ENCODE measurements around a stretch of chr7.

DNA sequence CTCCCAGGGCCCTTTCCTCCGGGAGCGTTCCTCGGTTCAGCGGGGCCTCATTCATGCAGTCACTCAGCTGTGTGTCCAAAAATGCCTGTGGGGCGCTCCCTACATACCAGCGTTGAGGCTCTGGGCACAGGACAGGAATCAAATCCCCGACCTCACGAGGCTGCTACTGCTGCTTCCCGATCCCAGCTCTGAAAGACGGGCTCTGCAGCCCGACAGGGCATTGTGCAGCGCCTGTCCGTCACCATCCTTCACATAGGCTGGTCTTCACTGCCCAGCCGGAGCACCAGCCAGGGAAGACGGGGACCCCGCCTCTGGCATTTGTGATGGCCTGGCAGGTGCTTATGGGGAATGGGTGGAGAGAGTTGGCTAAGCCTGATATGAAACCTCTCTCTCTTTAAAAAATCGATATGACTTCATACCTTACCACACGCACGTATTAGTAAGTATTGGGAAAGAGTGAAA is 110.0 kb upstream of the SHH start:
- RRBS: 5% methylated on average over 1 of the region's 19 CpGs

DNA sequence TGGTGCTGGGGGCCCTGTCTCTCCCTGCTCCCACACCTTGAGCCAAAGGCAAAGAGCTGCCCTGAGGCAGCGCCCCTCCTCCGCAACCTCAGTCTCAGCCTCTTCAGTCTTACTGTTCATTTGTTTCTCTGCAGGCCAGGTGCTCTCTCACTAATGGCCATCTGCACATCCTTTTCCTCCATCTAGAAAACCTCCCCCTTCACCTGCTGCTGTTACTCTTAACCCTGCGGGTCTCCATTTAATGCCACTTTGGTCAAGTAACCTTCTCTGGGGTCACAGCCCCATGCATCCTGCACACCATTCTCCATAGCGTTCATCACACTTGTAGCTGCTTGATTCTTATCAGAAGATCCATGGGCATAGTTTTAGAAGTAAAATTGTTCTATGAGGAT is 10.1 kb downstream of the RNF32 start:
- RRBS: no CpG with 5 or more reads among the region's 4 CpGs

DNA sequence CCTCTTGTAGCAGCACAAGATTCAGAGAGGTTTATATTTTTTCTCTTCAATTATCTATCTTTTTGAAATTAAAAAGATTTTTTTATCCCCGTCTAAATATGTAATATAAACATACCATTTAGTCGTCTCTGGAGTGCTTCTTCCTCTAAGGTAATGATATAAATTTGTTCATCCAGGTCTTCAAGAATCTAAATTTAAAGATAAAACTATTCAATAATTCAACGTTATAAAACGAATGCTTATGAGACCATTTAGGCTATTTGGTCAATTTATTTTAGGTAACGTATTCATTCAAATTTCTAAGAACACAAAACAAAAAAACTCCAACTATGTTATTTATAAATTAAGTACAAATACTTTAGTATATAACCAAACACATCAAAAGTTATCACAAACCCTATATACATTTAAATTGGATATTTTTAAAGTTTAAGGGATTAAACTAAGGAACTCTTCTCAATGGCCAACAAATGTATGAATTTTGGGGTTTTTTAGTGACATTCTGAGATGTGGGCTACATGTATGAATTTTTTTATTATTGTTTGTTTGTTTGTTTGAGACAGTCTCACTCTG is 115.8 kb downstream of the RNF32 start:
- RRBS: no CpG with 5 or more reads among the region's 5 CpGs

DNA sequence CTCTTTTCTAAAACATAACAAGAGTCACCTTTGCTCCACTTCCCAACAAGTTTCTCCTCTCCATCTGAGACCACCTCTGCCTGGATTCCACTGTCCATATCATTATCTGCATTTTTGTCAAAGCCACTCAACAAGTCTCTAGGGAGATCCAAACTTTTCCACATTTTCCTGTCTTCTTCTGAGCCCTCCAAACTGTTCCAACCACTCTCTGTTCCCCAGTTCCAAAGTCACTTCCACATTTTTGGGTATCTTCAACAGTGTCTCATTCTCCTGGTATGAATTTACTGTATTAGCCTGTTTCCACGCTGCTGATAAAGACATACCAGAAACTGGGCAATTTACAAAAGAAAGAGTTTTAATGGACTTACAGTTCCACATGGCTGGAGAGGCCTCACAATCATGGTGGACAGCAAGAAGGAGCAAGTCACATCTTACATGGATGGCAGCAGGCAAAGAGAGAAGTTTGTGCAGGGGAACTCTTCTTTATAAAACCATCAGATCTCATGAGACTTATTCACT is 31.1 kb downstream of the LMBR1 start:
- RRBS: no CpG with 5 or more reads among the region's 1 CpG

GRCh38 chr7:156895153-156895857 is 2.3 kb upstream of the LMBR1 start:
- RRBS: no CpG with 5 or more reads among the region's 5 CpGs

- RRBS: no CpG with 5 or more reads among the region's 27 CpGs
These were observed 15.9 kb upstream of the LMBR1 start for GRCh38 chr7:156908930-156909326.

DNA sequence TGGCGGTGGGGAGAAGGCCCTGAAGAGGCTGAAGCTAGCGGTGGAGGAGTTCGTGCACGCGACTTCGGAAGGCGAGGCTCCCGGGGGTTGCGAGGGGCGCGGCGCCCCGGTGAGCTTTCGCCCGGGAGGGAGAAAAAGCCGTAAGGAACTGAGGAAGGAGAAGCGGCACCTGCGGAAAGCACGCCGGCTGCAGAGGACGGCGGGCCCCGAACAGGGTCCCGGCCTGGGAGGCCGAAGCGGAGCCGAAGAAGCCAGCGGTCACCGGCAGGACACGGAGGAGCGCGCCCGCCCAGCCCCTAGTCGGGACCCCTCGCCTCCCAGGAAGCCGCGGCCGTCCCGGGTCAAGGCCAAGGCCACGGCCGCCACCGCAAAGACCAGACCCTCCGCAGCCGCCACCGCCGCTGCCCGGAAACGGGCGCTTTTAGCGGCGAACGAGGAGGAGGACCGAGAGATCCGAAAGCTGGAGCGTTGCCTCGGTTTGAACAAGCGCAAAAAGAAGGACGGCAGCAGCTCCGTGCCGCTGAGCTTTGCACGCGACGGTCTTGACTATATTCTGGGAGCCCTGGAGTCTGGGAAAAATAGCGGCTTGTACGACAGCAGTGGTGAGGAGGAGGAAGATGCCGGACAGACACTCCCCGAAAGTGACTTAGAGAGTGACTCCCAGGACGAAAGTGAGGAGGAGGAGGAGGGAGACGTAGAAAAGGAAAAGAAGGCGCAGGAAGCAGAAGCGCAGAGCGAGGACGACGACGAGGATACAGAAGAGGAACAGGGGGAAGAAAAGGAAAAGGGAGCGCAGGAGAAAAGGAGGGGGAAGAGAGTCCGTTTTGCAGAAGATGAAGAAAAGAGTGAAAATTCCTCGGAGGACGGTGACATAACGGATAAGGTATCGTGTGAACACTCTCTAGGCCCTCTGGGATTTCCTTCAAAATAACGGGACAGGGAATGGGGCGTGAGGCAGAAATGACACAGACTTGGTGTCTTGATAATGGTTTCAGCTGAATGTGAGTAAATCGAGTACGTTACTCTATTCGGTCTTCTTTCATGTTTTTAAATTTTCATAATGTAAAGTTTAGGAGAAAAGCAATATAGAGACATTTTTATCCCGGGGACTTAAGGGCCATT is 691 bp downstream of the NOM1 start:
- RRBS: 1% methylated on average over 25 of the region's 87 CpGs

GRCh38 chr7:157209677-157210477 is 71.2 kb downstream of the UBE3C start:
- RRBS: no CpG with 5 or more reads among the region's 11 CpGs

- RRBS: no CpG with 5 or more reads among the region's 7 CpGs
These were observed 51.0 kb upstream of the DNAJB6 start for GRCh38 chr7:157285845-157286233.

- RRBS: under 1% methylated on average over 13 of the region's 55 CpGs
These were observed 510 bp downstream of the DNAJB6 start for GRCh38 chr7:157337213-157337815.

DNA sequence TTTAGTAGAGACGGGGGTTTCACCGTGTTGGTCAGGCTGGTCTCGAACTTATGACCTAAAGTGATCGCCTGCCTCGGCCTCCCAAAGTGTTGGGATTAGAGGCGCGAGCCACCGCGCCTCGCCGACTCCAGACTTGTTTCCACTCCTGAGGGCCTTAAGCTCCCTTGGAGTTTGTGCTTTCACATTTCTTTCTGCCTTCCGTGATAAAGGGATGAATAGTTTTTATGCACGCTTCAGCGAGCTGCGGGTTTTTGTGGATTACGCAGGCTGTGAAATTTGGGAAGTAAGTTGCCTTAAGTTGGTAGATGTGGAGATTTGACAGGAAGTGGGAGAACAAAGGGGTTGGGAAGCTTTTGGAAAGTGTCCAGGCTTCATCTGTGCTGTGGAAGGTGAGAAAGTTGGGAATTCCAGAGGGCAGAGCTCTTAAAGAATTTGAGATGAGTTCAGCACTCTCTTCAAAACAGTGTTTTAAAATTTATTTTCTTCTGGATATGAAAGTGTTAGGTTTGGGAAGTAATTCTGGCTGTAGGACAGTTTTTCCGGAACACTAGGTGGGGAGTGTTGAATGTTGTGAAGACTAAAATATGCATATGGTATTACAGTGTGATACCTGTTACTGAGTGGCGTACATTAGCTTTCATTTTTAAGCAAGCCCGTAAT is 1.8 kb downstream of the DNAJB6 start:
- RRBS: no CpG with 5 or more reads among the region's 19 CpGs

DNA sequence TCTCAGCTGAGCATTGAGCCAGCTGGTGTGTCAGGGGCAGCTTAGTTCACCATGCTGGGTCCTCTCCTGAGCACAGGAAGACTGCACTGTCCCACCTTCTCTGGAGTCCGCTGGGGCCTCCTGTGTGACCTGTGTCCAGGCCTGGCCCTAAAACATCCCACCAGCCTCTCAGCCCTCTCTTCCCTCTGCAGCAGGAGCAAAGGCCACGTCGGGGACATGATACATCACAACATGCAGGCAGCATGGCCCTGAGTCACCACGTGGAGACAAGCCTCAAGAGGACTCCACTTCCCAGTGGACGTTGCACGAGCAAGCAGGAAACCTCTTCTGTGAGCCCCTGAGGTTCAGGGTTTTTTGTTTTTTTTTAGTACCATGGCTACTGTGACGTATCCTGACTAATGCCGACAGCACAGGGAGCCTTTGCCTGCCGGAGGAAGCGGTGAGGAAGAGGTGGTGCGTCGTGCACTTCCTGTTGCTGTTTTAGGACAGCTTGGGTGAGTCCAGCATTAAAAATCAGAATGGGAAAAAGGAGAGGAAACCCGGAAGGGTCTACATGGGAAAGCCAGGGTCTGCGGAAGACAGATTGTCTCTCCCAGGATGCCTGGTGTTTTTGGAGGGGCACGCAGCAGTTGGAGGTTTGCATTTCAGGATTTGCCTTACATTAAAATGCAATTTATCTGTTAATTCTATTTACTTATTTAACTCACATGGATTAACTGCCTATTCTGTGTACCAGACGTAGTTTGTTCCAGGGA is 166.0 kb downstream of the DNAJB6 start:
- RRBS: no CpG with 5 or more reads among the region's 16 CpGs

DNA sequence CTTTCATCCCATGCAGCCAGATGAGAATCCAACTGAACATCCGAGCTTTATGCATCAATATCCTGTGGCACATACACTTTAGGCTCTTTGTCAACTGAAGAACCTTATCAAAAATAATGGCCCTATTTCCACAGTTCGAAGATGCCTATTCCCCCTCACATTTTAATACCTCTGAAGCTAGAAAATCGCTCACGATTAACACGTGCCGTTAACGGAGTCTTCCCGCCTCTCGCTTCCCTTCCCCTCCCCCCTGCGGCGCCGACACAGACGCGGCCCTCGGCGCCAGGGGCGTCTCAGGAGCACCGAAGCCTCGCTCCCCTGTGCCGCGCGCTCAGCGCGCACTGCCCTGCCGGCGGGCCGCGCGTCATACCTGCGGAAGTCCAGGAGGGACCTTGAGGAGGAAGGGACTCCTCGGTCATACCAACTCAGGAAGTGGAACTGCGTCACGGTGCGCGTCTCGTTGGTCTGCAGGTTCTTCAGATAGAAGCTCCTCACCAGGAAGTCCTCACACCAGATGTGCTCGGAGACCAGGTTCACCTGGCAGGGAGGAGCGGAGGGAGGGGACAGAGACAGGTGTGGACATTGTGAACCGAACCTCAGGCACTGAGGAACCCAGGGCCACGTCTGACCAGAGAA is 239.6 kb downstream of the DNAJB6 start:
- RRBS: no CpG with 5 or more reads among the region's 40 CpGs

DNA sequence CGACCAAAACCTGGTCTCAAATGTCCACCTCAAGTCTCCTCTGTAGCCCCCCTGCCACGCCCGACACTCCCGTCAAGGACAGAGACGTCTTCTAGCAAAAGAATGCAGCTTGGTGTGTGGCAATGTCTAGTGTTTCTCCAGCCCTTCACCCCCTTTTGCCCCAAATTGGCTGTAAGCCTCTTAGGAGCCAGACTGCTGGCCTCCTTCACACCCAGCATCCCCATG is 305.1 kb downstream of the DNAJB6 start:
- RRBS: no CpG with 5 or more reads among the region's 5 CpGs

DNA sequence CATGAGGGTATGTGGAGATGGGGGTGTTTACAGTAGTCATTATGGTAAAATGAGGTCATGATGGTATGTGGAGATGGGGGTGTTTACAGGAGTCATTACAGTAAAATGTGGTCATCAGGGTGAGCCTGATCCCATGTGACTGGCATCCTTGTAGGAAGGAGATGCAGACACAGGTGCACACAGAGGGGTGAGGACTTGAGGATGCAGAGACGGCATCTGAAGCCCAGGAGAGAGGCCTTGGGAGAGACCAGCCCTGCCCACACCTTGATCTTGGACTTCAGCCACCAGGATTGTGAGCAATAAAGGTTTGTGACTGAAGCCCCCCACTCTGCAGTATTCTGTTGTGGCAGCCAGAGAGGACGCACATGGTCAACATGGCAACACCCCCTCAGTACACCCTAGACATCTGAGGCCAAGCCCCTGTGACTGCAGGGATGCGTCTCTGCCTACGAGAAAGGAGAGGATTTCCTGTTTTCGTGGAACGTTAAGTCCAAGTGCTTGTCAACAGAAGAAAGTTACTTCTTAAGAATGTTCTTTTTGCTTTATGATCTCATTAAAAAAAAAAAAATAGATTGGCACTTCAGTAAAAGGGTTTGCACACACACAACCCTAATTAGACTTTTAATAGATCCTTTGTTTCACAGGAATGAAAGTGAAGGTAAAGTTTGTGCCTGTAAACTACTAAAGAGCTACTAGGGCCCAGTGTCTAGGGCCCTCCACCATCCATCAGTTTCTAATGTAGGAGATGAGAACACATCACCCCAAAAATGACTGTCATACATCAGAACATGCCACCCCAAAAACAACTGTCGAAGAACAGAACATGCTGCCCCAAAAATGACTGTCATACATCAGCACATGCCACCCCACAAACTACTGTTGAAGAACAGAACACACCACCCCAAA is 544.6 kb downstream of the DNAJB6 start:
- RRBS: no CpG with 5 or more reads among the region's 7 CpGs

DNA sequence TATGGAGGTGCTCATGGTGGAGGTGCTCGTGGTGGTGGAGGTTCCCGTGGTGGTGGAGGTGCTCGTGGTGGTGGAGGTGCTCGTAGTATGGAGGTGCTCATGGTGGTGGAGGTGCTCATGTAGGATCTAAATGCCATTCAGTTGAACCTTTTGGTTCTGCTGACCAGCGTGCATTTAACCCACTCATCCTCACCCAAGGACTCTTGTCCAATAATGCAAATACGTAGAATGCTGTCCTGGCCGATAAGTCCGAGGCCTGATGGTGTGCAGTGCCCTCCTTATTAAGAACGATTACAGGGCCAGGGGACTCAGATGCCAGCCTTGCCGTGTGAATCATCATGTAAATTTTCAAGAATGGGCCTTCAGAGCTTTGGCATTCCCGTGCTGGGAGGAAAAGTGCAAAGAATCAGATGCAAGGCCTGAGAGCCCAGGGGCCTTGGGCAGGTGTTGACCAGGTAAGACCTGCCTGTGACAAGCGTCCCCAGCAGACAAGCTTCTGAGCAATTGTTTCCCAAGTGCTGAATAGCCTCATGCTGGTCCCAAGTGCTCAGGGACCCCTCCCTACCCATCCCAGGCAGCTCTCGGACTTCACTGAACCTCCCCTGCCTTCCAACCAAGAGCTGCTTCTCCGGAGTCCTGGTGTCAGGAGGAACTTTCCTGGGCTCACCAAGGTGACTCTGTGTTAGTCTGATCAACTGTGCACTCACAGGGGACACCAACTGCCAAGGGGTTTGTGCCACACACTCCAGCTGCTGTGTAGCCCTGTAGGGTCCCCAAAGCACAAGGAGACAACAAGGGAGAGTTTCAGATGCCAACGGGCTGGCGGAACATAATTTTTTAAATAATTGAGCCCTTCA is 515.4 kb downstream of the PTPRN2 start:
- RRBS: no CpG with 5 or more reads among the region's 16 CpGs

- RRBS: 0% methylated on average over 4 of the region's 12 CpGs
These were observed 361.1 kb downstream of the PTPRN2 start for GRCh38 chr7:158226508-158226845.

DNA sequence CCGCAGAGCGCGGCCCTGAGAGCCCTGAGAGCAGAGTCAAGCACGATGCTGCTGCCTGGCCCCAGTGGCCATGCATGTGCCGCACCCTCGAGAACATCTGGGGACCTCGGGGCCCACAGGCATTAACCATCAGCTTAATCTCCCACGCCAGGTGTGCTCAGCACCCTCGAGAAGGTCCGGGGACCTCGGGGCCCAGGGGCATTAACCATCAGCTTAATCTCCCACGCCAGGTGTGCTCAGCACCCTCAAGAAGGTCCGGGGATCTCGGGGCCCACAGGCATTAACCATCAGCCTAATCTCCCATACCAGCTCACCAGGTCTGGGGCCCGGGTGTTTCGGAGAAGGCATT is 163.0 kb downstream of the PTPRN2 start:
- RRBS: 15% methylated on average over 1 of the region's 16 CpGs

GRCh38 chr7:158767346-158767842 is 61.9 kb downstream of the ESYT2 start:
- RRBS: no CpG with 5 or more reads among the region's 12 CpGs